Bronchus fibroblast of lung (primary cell): ENCODE results near the gene ATL3.

GRCh38 chr11:63530674-63531081 lies 5.9 kb upstream of the PLAAT4 start:
- RAMPAGE, long total RNA: no peak

- RAMPAGE, long total RNA: no peak
Measured at GRCh38 chr11:63564336-63565407, 1.5 kb upstream of the PLAAT2 start.

GRCh38 chr11:63671298-63672050 lies at the start of gene ATL3:
Gene ATL3 (minus strand): TSS chr11:63671376.
- RAMPAGE, long total RNA: no peak

- RAMPAGE, long total RNA: no peak
Measured at GRCh38 chr11:63727585-63728326, 40.8 kb downstream of the ZFTA start.

DNA sequence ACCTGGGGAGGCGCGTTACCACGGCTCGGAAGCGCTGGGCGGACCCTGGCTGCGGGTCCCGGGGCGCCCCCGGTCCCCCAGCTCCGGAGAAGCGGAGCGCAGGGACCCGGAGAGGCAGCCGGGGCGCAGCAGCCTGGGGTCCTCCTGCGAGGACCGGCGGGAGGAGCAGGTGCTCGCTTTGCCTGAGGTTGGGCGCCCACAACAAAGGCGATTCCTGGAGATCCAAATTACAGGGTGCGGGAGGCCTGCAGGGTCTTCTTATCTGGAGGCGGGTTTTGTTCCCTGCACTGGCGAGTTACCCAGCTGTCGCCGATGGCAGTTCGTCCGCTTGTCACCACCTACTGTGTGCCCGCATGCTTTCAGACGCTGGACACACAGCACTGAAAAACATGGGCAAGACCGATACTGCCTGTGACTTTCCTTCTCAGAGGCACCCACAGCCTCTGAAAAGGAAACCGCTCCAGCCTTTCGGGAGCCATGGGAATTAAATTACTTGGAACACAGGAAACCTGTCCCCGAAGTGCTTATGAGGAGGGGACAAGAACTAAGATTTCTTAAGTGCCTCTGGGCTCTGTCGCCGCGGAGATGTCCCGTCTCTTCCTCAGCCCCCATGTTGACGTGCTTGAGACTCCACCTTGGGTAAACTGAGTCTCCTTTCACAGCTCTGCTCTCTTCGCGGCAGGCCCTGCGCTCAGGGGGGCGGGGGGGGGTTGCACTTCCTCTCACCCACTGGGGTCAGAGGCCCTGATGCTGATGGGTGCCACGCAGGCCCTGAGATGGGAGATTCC lies 1.3 kb upstream of the ZFTA start:
- RAMPAGE, long total RNA: no peak

DNA sequence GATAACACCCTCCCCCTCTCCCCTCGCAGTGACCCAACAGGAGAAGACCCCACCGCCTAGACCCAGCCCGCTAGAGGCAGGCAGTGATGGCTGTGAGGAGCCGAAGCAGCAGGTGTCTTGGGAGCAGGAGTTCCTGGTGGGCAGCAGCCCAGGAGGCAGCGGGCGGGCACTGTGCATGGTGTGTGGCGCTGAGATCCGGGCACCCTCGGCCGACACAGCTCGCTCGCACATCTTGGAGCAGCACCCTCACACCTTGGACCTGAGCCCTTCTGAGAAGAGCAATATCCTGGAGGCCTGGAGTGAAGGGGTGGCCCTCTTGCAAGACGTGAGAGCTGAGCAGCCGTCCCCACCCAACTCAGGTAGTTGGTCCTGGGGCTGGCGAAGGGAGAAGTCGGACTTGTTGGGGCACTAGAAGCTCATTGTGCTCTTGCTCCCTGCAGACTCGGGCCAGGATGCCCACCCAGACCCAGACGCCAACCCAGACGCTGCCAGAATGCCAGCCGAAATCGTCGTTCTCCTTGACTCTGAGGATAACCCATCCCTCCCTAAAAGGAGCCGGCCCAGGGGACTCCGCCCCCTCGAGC lies 4.6 kb downstream of the SPINDOC start:
- RAMPAGE, long total RNA: no peak

- RAMPAGE, long total RNA: no peak
Measured at GRCh38 chr11:63847297-63847745, 8.4 kb downstream of the MARK2 start.

DNA sequence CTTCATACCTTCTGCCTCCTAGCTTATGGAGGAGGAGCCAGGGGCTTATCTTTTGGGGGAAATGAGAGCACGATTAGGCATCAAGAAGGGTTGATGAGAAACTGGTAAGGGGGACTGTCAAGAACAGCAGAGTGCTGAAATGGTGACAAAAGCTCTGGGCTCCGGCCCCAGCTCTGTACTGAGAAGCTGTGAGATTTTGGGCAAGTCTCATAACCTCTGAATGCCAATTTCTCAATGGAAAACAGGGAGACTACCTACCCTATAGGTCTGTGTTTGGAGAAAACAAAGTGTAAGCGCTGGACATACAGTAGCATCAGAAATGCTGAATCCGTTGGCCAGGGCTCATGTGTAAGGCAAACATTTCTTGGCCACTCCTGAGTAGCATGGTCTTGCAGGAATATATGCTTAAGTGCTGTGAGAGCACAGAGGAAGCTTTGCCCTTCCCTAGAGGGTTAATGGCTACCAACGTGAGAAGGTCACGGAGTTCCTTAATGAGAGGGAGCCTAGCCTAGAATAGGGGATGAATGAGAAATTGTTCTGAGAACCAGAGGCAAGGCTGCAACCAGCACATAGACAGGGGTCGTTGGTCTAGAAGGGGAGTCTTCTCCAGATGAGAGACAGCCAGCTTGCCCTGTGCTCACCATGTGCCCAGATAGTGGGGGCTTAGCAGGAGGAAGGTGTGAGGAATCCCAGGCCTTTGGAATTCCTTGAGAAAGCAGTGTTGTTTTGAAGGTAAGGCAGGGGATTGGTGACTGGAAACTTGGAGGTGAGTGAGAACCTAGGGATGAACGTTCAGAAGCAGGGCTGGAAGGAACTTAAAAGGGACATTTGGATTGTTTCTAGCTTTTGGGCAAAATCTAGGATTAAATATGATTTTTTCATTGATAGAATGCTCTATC lies 29.6 kb downstream of the RCOR2 start:
- RAMPAGE, long total RNA: no peak

DNA sequence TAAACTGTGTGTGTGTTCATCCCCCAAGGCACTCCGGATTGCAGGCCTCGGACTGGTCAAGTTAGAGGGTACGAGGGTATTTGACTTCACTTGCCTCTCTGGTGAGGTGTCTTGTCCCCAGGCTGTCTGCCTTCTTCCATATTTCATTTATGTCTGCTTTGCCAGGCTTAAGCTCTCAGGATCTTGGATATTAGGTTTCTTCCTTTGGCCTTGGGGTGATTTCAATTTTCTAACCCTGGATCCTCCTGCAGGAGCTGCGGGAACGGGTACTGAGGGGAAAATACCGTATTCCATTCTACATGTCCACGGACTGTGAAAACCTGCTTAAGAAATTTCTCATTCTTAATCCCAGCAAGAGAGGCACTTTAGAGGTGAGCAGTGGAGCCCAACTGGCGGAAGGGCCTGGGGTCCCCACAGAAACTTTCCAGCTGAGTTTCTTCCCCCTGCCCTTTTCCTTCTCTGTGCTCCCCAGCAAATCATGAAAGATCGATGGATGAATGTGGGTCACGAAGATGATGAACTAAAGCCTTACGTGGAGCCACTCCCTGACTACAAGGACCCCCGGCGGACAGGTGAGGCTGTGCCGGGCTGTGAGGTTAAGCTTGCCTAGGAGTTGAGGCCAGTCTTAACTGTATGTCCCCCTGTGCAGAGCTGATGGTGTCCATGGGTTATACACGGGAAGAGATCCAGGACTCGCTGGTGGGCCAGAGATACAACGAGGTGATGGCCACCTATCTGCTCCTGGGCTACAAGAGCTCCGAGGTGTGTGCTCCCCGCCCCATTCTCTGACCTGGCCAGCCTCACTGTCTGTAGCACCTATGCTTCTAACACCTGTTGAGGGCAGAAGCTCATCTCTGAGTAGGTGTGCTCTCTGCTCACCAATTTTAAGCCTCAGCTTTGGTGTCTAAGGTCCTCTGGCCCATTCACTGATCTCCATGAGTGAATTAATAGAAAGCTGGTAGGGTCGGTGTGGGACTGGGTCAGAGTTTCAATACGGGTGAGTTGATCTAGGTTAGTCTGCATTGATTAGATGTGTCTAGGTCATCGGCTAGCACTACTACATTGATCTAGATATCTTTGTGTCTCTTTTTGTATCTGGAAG lies 16.3 kb downstream of the RCOR2 start:
- RAMPAGE, long total RNA: no peak

DNA sequence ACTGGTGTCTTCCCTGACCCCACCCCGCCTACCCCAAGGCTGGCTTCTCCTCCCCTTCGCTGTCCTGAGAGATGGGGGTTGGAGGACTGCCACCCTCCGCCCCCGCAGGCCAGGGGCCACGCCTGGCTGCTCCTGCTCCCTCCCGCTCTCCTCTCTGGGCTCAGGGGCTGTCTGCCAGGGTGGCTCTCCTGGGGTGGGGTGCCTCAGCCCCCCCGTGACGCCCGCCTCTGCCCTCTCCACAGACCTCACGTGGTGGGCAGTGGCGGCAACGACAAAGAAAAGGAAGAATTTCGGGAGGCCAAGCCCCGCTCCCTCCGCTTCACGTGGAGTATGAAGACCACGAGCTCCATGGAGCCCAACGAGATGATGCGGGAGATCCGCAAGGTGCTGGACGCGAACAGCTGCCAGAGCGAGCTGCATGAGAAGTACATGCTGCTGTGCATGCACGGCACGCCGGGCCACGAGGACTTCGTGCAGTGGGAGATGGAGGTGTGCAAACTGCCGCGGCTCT lies 8.3 kb downstream of the RCOR2 start:
- RAMPAGE, long total RNA: no peak

DNA sequence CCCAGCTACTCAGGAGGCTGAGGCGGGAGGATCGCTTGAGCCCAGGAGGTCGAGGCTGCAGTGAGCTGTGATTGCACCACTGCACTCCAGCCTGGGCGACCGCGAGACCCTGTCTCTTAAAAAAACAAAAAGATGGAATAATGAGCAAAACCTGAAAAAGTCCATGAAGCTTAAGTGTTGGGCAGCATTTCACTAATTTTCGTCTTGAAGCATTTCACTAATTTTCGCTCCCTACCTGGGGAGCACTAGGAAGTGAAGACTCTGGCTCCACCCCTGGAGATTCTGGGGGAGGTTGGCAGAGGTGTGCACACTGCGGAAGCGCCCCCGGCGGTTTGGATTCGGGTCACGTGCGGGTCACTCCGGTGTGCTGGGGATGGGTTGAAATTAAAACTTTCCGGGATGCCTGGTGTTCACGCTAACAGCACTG lies 914 bp upstream of the NAA40 start:
- RAMPAGE, long total RNA: no peak

DNA sequence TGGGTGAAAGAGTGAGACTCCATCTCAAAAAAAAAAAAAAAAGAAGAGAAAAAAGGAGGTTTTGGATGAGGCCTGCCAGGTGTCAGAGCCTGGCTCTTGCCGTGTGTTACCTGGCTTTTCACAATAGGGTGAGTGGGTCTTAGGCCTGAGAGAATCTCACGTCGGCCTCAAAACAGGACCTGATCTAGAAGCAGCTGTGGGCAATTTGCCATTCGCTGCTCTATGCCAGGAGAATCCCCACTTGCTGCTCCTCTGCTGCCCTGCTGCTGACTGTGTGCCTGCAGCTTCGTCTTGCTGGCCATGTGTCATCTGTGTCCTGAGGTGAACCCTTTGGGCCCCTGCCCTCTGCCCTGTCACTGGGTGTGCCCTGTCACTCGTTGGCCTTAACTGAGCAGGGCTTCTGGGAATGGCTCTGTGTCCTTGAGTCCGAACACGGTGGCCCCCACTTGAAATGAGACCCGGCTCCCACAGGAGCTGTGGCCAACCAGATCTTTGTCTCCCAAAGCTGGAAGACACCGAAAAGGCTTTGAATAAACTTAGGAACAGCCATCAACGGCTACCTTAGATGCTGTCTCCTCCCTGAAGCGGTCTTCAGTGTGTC lies 6.2 kb downstream of the NAA40 start:
- RAMPAGE, long total RNA: no peak

- RAMPAGE, long total RNA: no peak
Measured at GRCh38 chr11:63951931-63952781, 13.4 kb downstream of the NAA40 start.

DNA sequence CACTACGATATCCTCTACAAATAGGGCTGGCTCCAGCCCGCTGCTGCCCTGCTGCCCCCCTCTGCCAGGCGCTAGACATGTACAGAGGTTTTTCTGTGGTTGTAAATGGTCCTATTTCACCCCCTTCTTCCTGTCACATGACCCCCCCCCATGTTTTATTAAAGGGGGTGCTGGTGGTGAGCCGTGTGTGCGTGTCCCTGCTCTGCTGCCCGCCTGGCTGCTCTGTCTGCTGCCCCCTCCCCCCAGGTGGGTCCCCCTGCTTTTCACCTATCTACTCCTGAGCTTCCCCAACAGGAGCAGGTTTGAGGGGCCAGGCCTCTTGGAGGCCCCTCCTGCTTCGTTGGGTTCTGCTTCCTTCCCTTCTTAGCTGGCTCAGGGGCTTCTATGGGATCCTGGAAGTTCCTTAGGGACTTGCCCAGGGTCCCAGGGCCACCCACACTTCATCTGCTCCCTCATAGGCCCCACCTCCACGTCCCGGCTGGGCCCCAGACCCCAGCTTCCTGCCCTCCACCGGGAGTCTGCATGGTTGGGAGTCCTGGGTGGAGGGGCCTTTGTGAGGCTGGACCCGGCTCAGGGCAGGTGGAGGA lies 11.4 kb downstream of the OTUB1 start:
- RAMPAGE, long total RNA: no peak

GRCh38 chr11:64181494-64182013 lies 4.4 kb upstream of the STIP1 start:
- RAMPAGE, long total RNA: no peak

DNA sequence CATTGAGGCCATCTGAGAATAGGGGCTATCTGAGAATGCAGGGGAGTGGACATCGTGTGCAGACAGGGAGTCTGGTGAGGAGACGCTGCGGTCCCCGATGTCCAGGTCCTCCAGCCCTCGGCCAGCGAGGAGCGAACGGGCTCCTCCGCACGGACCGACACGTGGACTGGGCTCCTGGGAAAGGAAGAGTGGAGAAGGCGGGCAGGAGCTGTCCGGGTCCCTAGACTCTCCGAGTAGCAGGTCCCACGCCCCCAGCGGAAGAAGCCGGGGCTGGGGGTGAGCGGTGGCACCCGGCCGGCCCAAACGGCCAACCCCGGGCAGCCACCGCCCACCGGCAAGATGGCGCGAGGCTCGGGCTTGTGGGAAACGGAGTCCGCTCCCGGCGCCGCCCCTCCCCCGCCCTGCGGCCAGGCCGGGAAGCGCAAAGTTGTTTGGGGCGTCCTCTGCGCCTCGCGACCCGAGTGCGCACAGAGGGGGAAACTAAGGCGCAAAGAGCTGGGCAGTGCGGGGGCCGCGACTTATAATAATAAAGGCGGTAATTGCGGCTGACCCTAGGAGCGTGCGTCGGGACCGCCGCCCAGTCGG lies 535 bp upstream of the PPP1R14B start:
- RAMPAGE, long total RNA: no peak

GRCh38 chr11:64286377-64286894 lies 788 bp downstream of the GPR137 start:
- RAMPAGE, long total RNA: no peak

DNA sequence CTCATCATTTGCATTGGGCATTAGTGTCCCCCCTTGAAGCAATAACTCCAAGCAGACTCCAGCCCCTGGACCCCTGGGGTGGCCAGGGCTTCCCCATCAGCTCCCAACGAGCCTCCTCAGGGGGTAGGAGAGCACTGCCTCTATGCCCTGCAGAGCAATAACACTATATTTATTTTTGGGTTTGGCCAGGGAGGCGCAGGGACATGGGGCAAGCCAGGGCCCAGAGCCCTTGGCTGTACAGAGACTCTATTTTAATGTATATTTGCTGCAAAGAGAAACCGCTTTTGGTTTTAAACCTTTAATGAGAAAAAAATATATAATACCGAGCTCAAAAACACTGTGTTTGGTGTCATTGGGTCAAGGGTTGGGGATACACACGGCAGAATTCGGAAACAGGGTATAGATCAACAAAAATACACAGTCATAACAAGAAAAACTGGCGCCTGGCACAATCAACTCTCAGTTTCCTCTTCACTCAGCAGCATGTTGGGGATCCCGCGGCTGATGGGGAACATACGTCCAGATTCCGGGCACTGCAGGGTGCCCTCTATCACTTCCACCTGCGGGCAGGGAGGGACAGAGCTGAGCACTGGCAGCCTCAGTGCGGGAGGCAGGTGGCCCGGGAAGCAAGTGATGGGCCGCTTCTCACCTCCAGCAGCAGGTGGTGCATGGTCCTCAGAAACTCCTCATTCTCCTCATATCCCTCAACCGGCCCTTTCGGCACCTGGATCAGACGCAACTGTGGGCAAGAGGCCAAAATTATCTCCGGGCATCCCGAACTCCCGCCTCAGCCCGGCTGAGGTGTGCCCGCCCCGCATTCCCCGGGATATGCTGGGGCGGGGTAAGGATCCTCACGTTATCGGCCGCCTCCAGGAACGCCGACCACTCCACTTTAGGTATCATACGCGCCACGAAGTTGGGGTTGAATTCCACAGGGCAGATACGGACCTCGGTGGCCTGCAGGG lies 668 bp downstream of the TRMT112 start:
- RAMPAGE, long total RNA: no peak

- RAMPAGE, long total RNA: no peak
Measured at GRCh38 chr11:64335001-64335540, 4.9 kb upstream of the CCDC88B start.

GRCh38 chr11:64344596-64345084 lies 4.6 kb downstream of the CCDC88B start:
- RAMPAGE, long total RNA: no peak